Karpas-422 (cell line): ENCODE results near the gene GUCA2B.

GRCh38 chr1:40391629-40392298 lies 18.2 kb downstream of the SMAP2 start:
- PRO-cap = no peak
- RAMPAGE, long total RNA = no peak

DNA sequence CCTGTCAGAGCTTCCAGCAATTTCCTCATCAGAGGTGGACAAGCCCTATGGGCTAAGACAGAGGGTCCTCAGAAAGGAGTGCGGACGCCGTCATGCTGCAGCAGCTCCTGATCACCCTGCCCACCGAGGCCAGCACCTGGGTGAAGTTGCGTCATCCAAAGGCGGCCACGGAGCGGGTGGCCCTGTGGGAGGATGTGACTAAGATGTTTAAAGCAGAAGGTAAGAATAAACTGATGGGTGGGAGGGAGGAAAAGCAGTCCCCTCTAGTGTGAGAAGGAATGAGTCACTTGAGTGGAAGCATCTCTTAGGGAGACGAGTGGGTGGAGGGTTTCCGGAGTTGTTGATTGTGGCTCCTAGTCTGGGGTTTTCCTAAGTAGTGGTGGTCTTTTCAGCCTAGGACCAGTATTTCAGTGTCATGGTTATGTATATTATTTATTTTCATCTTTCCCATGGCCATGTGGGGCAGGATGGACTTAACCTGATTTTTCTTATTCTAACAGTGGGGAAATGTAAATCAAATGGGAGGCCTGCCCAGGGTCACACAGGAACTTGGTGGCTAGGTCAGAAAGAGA lies 680 bp downstream of the ZFP69B start:
- PRO-cap = bidirectional peak, plus-strand start at position 271 of the sequence, minus-strand start at position 134 of the sequence
- RAMPAGE, long total RNA = no peak

GRCh38 chr1:40708531-40709917 lies 17.5 kb downstream of the NFYC start:
- PRO-cap = bidirectional peak, plus-strand start at chr1:40709057, minus-strand start at chr1:40708870; bidirectional peak, plus-strand start at chr1:40709366, minus-strand start at chr1:40709150
- RAMPAGE, long total RNA = no peak

GRCh38 chr1:40899282-40899988 lies 37.3 kb upstream of the CITED4 start:
- PRO-cap = no peak
- RAMPAGE, long total RNA = no peak

DNA sequence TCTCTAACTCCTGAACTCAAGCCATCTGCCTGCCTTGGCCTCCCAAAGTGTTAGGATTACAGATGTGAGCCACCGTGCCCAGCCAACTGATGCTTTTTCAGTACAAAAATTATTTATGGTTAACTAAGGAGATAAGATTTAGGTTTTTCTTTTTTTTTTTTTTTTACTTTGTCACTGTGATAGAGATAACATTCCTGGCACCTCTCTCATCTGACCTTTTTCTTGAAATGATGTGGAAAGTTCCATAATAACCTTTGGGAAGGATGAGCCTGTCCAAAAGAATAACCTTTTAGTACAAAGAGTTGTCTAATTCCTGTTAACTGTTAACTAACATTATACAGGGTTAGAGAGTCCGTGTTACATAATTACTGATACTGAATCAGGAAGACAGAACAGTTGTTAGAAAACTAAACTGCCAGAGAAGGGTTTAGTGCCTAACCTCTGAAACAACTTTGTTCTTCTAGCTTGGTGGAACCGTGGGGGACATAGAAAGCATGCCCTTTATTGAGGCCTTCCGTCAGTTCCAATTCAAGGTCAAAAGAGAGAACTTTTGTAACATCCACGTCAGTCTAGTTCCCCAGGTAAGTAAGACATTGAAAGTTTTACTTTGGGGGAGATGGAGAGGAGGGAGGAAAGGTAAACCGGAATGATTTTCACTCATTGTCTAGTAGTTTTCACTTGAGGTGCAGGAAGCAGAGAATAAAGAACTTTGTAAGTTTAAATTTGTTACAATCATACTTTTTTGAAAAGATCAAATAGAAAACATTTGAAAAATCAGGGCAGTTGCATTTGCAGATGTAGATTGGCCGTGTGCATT lies 8.8 kb downstream of the CTPS1 start:
- PRO-cap = no peak
- RAMPAGE, long total RNA = no peak

GRCh38 chr1:41026287-41027061 lies 4.9 kb upstream of the SLFNL1 start:
- PRO-cap = no peak
- RAMPAGE, long total RNA = no peak

- PRO-cap = no peak
- RAMPAGE, long total RNA = no peak
Measured at GRCh38 chr1:41045386-41046257, 24.1 kb upstream of the SLFNL1 start.

GRCh38 chr1:41381948-41382747 lies 102.3 kb downstream of the EDN2 start:
- PRO-cap = no peak
- RAMPAGE, long total RNA = no peak

DNA sequence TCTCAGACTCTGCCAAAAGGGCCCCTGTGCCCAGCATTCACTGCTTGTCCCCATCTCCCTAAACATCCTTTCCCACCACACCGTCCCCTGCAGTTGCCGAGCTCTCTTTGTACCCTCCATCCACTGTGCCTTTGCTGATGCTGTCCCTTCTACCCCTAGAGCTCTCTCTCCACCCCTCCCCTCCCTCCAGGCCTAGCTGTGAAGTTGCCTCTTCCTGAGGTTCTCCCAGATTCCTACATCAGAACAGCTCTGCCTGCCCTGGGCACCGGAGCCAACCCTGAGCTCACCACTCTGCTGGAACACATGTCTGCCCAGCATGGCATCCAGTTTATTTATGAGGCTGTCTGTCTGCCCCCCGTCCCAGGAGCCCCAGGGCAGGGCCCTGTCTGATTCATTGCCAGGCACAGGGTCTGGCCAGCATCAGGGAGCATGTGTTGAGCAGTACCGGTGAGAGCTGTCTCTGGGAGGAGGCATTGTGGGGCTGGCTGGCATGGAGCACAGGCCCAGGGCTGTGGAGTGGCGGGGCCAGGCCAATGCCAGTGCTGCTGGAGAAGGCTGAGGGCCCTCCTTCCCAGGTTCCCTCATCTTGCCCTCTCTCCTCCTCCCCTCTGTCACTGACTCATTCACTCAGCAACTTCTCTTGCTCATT lies 28.8 kb downstream of the EDN2 start:
- PRO-cap = no peak
- RAMPAGE, long total RNA = no peak

DNA sequence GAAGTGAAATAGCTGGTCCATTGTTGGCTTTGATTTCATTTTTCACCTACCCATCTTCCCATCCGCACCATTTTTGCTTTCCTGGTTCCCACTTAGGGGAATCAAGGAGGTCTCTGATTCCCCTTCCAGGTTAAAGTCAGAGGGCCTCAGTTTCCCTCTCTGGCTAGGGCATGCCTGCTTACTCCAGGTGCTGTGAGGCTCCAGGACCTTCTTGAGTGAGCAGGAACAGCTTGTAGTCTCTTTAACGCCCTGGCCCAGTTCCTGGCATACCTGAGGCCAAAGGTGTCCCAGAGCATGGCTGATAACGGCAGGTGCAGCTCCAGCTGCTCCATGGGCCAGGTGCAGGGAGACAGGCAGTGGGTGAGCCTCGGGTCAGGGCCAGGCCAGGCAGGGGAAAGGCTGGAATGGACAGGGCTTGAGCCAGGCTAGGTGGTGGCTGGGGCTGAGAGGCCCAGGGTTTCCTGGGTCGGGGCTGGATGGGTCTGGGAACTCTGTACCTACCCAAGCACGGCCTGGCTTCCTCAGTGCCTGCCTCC lies 18.4 kb downstream of the EDN2 start:
- PRO-cap = no peak
- RAMPAGE, long total RNA = no peak

- PRO-cap = no peak
- RAMPAGE, long total RNA = no peak
Measured at GRCh38 chr1:41483012-41483759, 1.3 kb downstream of the EDN2 start.

- PRO-cap = no peak
- RAMPAGE, long total RNA = no peak
Measured at GRCh38 chr1:41802814-41803389, 115.8 kb downstream of the HIVEP3 start.

GRCh38 chr1:41804046-41804629 lies 114.6 kb downstream of the HIVEP3 start:
- PRO-cap = no peak
- RAMPAGE, long total RNA = no peak

GRCh38 chr1:41870120-41870675 lies 48.5 kb downstream of the HIVEP3 start:
- PRO-cap = no peak
- RAMPAGE, long total RNA = no peak

GRCh38 chr1:41875484-41875989 lies 43.2 kb downstream of the HIVEP3 start:
- PRO-cap = no peak
- RAMPAGE, long total RNA = no peak

DNA sequence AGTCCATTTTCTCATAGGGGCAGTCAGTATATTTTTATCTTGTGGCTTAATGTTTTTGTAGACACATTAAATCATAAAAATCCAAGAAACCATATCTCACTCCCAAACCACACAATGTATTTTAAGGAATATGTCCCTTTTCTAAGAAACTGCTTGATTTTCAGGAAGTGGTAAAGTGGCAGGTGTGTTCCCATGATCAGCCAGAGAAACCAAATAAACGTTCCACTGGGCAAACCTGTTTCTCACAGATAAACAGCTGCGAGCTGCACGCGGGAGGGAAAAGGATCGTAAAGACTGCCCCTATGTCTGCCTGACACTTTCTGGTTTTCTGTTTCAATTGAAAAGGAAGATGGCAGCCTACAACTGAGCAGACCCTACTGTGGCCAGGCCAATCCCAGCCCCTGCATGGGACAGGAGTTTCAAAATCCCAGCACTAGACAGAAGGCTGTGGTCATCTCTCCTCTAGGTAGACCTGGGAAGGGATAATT lies 36.7 kb downstream of the HIVEP3 start:
- PRO-cap = no peak
- RAMPAGE, long total RNA = no peak

- PRO-cap = no peak
- RAMPAGE, long total RNA = no peak
Measured at GRCh38 chr1:41914465-41915307, 4.0 kb downstream of the HIVEP3 start.

GRCh38 chr1:42026643-42027401 lies 108.1 kb upstream of the HIVEP3 start:
- PRO-cap = no peak
- RAMPAGE, long total RNA = no peak

- PRO-cap = no peak
- RAMPAGE, long total RNA = no peak
Measured at GRCh38 chr1:42153126-42153604, at the start of gene GUCA2B. Gene GUCA2B, plus strand, starts transcription at chr1:42153410.

- PRO-cap = bidirectional peak, plus-strand start at chr1:42683234, minus-strand start at chr1:42683085
- RAMPAGE, long total RNA = no peak
Measured at GRCh38 chr1:42682899-42683385, 724 bp downstream of the YBX1 start.